Cardiac atrium fibroblast (primary cell): ENCODE measurements around the gene PGLYRP1.

- RAMPAGE, long total RNA: no peak
These were observed 3.8 kb upstream of the EML2 start for GRCh38 chr19:45642898-45643413.

- RAMPAGE, long total RNA: no peak
These were observed 3.4 kb downstream of the SIX5 start for GRCh38 chr19:45765312-45766455.

DNA sequence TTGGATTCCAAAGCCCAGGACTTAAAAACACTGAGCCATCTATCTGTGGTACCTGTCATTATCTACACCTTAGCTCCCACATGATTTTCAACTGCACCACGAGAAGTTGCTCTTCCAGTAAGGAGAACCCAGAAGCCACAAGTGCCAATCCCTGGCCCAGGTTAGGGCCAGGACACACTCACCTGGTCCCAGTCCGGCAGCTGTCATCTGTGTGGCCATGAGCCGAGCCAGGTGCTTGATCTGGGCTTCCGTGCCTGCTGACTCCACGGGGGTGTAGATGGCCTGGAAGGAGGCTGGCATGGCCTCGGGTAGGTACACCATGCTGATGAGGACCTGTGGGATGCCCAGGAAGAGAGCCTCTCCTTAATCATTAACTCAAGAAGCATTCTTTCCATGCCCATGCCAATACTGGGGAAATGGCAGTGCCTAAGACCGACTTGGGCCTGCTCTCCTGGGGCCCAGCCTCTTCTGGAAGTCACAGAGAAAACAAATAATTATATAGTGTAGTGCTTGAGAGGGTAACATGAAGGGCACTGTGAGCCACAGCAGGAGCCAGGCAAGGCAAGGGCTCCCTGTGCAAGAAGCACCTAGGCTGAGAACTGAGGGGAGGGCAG lies 19.9 kb upstream of the RSPH6A start:
- RAMPAGE, long total RNA: no peak

GRCh38 chr19:45865372-45866145 lies 1.4 kb downstream of the FOXA3 start:
- RAMPAGE, long total RNA: no peak

DNA sequence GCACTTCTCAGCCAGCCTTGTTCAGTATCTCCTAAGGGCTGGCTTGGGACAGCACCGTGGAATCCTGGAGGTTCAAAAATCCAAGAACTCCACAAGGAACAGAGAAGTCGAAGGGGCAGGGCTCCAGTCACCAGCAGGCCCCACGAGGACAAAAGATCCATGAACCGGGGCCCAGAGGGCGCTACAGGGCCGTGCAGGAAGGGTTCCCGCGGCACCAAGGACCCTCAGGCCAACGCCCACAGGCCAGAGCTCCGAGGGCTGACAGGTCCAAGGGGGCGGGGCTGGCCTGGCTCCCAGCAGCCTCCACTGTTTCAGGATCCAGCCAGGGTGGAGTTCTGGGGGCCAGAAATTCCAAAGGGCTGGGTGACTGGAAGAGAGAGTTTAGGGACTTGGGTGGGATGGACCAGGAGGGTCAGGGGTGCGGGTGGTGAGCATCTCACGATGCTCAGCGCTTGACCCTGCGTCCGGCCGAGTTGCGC lies 707 bp downstream of the NANOS2 start:
- RAMPAGE, long total RNA: no peak

GRCh38 chr19:45927514-45928150 lies 13.1 kb upstream of the NANOS2 start:
- RAMPAGE, long total RNA: no peak

GRCh38 chr19:45971860-45972550 lies 1.7 kb downstream of the NOVA2 start:
- RAMPAGE, long total RNA: no peak

DNA sequence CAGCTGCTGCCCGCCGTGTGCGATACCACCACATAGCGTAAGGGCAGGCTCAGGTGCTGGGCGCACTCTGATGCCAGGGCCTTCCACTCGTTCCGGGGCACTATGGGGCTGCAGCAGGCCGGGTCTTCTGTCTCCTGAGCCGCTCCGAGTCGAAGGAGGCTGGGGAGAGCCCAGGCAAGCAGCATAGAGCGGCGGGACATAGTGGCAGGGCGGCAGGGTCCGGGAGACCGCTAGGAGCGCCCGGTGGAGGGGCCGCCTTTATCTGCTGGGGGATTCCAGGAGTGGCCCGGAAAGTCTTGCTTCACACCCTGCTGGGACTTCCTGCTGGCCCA lies at the start of gene PGLYRP1:
PGLYRP1 (minus strand) TSS at position 232 of the 332 bp plus-strand sequence.
- RAMPAGE, long total RNA: no peak

GRCh38 chr19:46077427-46077989 lies 36.7 kb upstream of the IGFL4 start:
- RAMPAGE, long total RNA: no peak

GRCh38 chr19:46201283-46201974 lies 28.1 kb upstream of the IGFL1 start:
- RAMPAGE, long total RNA: no peak

DNA sequence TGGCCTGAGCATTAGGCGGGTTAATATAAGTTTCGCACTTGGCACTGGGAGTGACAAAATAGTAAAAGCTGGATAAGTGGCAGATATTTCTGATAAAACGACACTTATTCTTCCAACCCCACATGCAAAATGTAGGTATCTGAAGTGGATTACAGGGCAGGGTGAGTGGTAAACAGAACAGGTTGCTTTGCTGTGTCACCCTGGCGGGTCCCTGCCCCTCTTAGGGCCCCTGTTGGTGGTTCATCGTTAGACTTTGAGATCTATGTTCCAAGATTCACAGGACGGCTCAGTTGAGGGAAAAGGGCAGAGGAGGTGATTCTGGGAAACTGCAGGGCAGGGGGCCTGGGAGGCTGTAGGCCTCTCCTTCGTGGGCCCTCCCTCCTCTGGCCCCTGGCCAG lies 6.3 kb downstream of the HIF3A start:
- RAMPAGE, long total RNA: no peak

GRCh38 chr19:46408047-46408700 lies 5.2 kb downstream of the CCDC8 start:
- RAMPAGE, long total RNA: no peak

- RAMPAGE, long total RNA: no peak
These were observed 4.7 kb downstream of the PNMA8A start for GRCh38 chr19:46466592-46467116.

GRCh38 chr19:46546475-46546896 lies 50.8 kb upstream of the PNMA8B start:
- RAMPAGE, long total RNA: no peak

- RAMPAGE, long total RNA: no peak
These were observed 17.3 kb upstream of the DACT3 start for GRCh38 chr19:46678223-46678736.

- RAMPAGE, long total RNA: no peak
These were observed 12.3 kb downstream of the PRKD2 start for GRCh38 chr19:46704481-46705055.

GRCh38 chr19:46738712-46739062 lies 7.2 kb upstream of the FKRP start:
- RAMPAGE, long total RNA: no peak

DNA sequence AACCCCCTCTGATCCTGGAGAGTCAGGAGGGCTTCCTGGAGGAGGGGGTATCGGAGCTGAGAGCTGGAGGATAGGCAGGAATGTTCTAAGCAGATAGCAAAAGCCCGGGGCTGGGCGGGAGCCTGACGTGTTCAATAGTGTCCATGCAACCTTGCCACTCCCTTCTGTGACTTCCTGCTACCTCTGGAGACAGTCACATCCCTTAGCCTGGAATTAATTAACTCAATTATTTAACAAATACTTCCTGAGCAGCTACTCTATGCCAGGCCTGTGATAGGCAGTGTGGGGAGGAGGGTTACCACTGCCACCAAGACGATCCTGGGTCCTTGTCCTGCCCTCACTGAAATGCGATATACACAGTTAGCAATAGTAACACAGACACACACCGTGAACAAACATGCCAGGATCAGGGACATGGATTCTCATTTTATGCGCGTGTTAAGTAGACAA lies 10.8 kb downstream of the AP2S1 start:
- RAMPAGE, long total RNA: no peak

DNA sequence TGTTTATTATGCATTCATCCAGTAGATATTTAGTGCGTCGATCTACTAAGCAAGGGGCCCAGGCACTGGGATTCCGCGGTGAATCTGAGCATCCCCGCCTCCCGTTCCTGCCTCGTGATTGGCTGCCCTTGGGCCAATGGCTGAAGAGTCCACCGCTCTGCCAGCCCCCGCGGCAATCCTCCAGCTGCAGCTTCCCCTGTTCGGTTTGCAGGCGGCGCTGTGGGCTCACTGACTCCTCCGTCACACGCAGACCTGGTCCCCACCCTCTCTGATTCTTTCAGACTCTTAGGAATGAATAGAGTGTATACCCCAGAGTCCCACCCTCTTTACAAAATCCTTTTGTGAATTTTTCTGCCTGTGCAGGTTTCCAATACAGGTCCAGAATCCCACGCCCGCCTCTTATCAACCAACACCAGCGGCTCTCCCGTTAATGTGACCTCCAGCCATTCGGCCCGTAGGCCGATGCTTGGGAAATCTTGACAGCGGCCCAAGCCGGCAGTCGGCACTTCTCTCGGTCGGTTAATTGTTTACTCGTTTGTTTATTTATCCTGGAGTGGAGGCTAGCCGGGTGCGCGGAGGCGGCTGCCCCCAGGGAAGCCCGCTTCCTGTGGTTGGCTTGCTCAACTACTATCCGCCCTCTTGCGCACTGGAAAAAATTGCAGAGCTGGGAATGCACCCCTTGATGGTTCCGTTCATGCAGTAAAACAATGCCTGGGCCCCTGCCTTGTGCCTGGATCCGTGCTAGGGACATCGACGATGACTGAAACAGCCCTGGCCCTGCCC lies 4.5 kb upstream of the ARHGAP35 start:
- RAMPAGE, long total RNA: no peak

DNA sequence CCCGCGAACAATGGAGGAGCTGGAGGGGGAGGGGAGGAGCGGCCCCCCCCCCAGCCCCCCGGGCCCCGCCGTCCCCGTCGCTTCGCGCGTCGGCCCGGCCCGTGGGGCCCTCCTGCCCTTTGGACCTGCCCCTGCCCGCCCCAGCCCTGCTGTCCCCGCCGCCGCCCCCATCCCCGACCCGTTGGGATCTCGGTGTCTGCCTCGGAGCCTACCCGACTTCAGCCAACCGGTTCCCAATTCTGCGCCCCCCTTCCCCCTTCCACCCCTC lies 439 bp downstream of the ARHGAP35 start:
- RAMPAGE, long total RNA: no peak